Foreskin keratinocyte (primary cell): ENCODE data around the genes CNKSR1 and SH3BGRL3.

- RAMPAGE, total RNA = no peak
These were observed 685 bp downstream of the PDIK1L start for GRCh38 chr1:26111970-26113047.

DNA sequence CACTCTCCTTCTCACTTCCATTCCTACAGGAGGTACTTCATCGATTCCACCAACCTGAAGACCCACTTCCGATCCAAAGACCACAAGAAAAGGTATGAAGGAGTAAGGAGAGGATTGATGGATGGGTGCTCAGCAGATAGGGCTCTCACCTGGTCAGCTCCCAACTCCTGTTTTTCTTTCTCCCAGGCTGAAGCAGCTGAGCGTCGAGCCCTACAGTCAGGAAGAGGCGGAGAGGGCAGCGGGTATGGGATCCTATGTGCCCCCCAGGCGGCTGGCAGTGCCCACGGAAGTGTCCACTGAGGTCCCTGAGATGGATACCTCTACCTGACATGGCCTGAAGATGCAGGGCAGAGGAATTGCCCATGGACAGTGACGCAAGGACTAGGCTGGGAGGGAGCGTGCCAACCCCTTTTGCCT is 689 bp downstream of the ZNF593 start:
- RAMPAGE, total RNA = no peak

DNA sequence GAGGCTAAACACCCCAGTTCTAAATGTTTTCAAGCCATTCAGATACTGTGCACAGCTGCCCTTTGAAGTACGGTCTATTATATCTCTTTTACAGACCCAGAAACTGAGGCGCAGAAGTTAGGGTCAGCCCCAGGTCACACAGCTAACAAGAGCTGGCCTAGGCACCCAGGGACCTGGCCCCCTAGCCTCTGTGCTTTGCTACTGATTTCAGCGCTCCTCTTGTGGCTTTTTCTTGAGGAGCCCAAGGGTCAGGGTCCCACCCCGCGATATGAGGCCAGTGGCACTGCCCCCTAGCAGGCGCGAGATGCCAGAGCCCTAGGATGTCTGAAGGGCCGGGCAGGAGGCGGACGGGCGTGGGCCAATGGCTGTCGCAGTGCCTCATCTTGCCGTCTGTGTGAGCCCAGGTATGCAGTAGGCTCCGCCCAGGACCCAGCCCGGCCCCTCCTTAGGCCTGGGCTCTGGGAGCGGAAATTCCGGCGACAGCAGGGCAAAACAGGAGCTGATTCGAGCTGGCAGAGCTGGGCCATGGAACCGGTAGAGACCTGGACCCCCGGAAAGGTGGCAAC is at the start of gene CNKSR1:
Gene CNKSR1 (plus strand): TSS at position 469 of the 566 bp plus-strand sequence.
- RAMPAGE, total RNA = no peak

DNA sequence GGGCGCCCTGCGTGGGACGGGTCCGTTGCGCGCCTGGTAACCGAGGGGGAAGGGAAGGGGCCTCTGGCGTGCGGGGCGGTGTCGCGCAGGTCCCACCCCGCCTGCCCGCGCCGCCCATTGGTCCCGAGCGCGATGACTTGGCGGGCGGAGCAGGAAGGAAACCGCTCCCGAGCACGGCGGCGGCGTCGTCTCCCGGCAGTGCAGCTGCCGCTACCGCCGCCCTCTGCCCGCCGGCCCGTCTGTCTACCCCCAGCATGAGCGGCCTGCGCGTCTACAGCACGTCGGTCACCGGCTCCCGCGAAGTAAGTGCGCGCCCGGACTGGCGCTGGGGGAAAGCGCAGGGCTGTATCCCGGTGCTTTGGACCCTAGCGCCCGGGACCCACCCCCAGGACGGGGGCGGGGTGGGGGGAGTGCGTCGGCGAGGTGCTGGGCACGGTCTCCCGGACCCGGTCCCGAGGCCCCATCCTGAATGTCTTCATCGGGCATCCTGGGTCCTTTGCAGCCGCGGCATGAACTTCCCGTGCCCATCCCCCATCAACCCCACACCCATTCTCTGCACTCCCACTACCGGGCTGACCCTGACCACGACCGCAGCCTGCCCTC is at the start of gene SH3BGRL3:
Gene SH3BGRL3 (plus strand): TSS at position 185 of the 603 bp plus-strand sequence.
- RAMPAGE, total RNA = start-site peak on the plus strand centred at position 202 of the sequence, 82 bp wide, 4,470 and 3,973 reads in 2 replicates

DNA sequence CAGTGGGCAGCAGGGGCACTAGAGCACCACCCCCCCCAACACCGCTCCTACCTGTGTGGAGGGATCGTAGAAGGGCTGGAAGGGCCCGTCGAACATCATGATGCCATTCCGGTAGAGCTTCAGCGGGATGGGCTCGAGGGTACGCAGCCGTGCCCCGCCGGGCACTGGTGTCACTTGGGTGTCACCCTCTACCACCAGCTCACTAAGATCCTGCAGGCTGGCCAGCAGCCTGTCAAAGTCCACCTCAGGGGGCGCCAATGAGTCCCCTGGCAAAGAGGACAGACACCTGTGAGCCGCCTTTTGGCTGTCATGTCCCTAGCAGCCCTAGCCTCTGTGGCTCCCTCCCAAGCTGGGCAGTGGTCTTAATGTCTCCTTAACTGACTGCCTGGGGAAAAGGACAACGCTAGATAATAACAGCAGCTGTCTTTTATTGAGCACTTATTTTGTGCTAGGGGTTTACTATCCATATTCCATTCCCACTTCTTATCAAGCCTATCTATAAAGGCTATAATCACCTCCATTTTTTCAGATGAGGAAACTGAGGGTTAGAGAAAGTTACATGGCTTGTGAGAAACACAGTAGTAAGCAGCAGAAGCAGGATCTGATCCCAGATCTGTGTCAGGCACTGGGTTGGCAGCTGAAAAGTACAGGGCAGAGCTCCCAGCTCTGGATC is 6.0 kb downstream of the SH3BGRL3 start:
- RAMPAGE, total RNA = no peak

DNA sequence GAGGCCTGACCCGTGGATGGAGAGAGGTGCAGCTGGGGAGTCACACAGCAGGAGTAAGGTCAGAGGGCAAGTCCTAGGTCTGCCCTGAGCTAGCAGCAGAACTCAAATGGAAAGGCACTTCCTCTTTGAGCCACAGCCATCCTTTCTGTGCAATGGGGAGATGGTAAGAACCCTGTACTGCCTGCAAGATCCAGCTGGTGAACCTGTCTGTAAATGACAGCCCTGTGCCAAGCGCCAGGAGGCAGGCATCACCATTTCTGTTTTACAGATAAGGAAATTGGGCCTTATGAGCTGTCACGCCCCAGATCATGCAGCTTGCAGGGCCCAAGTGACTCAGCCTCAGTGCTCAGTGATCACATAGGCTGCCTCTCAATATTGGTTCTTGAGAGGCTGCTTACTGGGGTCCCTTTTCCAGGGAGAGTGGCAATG is 8.7 kb downstream of the SH3BGRL3 start:
- RAMPAGE, total RNA = no peak

- RAMPAGE, total RNA = no peak
These were observed 9.5 kb downstream of the SH3BGRL3 start for GRCh38 chr1:26288985-26290214.

DNA sequence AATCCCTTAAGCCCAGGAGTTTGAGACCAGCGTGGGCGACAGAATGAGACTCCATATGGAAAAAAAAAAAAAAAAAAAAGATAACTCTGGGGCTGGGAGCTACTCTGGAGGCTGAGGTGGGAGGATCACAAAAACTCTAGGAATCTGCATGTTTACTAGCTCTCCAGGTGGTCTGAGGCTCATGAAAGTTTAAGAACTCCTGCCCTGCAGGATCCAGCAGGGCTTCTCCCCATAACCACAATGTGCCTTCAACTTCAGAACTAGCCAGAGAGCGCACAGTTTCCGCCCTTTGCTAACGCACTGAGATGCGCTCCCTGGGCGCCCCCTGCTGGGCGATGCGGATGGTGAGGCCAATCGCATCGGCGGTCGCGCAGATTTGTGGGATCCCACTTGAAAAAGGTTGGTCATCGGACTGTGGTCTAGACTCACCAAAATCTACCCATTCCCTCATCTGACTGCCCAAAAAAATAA is 8.8 kb downstream of the ZNF683 start:
- RAMPAGE, total RNA = no peak

GRCh38 chr1:26477842-26478470 is 5.7 kb downstream of the HMGN2 start:
- RAMPAGE, total RNA = no peak

GRCh38 chr1:26499889-26500780 is 27.9 kb downstream of the HMGN2 start:
- RAMPAGE, total RNA = no peak

GRCh38 chr1:26500781-26501771 is 28.5 kb upstream of the RPS6KA1 start:
- RAMPAGE, total RNA = no peak

DNA sequence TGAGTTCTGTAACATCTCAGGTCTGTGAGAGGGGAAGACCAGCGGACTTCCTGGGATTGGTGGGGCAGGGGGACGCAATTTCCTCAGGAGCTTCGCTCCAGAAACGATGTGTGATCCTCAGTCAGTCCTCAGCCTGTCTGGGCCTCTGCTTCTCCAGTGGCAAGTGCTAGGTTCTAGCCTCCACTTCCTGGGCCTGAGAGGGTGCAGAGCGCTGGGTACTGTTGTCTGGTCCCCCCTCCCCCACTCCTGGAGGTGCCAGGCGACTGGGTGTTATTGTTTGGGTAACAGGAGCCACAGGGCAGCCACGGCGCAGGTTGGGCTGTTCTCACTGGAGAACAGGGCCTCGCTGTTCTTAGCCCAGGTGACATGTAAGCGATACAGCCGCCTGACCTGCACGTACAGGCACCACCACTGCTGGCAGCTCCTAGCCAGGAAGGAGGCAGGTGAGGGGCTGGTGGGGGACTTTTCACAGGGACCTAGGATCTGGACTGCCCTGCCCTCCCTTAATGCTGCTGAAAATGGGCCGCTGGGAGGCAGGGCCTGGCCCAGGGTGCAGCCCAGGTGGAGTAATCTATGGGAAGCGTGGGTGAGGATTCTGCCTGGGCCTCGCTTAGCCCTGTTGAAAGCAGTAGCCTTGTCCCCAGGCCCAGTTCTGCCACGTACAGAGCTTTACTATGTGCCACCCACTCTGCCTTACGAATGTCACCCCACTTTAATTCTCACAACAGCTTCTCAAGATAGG is 2.2 kb downstream of the RPS6KA1 start:
- RAMPAGE, total RNA = no peak

GRCh38 chr1:26705824-26706275 is 10.0 kb downstream of the ARID1A start:
- RAMPAGE, total RNA = no peak

DNA sequence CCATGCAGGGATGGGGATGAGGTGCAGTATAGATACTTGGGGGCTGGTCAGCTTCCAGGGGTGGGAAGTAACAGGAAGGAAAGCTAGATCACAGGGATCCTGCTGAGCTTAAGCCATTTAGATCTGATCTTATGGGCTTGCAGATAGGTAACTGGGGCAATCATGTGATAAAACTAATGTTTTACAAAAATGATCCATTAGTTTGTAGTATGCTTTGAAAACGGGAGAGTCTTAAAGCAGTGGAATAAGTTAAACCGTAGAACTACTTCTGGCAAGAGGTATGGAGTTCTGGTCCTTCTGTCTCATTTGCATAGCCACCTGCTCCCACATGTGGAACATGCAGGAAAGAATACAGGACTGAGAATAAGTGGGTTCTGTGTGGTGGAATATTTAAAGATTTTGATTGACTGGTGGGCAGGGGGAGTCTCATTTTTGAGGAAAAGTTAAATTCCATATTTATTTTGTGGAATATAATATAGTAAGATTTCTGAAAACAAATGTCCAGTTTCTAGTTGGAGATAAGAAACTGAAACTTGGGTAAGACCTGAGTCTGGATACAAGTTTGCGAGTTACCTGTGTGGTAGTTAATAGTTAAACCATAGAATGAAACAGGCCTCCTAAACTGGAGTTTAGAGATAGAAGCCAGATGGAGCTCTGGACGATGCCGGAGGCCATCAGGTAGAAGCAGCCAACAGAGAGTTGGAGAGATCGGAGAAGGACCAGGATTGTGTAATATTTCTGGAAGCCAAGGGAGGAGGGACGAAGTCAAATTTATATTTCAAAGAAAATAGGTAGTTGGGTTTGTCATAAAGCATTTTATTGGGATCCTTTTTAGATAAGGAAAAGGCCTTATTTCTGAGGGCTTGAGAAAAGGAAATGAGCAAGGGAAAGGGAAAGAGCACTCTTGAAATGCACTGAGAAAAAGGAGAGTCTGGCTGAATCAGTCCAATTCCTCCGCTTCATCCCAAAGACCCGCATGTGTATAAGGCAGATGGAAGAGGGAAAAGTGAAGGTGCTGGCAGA is 45.0 kb downstream of the ARID1A start:
- RAMPAGE, total RNA = no peak

DNA sequence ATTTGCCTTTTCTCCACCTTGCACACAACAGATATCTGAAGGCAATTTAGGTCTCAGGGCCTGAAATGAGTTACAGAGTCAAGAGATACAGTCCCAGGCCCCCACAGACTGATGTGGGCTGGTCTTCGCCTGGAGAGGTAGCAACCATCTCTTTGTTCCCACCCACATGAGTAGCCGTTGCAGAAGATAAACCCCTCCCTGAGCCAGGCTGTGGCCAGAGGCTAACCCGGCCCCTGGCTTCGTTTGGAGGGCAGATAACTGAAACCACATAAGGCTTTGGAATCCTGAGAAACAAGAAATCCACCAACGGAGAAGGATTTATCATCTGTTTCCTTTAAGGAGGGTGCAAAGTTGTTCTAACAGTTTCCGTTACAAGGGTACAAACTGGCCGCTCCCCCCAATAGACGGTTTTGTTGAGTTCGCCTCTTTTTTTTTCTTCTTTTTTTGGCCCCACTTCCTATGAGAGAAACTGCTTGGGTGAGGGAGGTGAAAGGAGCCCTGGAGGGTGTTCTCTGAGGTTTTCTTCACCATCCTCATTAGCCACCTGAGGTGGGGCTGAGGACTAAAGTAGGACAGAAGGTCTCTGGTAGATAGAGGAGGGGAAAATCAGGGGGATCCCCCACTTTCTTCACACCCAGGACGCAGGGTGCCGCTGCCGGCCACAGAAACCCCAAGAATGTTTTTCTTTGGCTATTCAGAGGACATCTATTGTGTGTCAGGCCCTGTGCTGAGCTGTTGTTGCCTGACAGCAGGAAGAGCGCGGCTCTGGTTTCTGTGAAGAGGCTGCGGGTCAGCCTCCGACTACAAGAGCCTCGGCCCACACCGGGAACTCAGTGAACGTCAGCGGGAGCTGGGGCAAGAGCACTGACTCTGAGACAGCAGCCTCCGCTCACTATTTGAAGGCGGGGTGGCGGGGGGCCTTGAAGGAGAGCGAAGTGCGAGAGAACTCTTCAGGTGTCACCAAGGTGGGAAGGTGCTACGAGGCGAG is 614 bp upstream of the PIGV start:
- RAMPAGE, total RNA = no peak

DNA sequence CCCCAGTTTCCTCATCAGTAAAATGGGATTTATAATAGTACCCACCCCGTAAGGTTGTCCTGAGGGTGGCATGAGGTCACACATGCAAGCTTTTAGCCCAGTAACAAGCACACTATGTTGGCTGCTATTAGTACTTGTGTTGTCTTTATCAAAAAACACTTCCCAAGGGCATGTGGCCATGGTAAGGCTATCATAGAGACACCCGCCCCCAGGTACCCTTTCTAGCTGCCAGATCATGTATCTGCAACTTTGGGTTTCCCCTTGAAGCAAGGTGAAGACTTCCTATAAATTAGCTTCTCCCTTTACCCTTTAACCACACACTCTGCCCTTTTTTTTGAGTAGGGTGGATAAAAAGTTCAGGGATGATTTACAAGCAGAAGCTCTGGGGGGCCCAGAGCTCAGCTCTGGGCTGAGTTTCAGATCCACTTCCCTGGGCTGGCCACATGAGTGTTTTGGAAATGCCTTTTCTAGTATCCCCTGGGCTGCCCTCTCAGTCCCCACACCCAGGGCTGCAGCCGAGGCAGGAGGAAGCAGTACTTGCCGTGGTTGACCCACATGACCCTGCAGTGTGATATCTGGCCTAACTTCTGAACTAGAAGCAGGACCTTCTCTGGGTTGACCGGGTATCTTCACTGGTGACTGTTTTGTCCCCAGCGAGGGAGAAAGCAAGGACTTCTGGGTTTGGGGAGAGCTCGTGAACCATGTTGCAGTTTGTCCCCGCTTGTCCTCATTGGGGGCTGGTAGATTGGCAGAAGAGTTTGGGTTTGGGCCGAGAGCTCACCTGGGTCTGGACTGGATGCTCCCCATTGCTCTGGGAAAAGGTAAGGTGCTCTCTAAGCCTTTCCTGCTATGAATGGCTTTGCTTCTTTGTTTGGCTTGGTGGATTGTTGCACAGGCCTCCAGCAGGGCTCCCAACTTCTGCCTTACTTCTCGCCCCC is 2.2 kb downstream of the ZDHHC18 start:
- RAMPAGE, total RNA = no peak

- RAMPAGE, total RNA = no peak
These were observed 7.9 kb upstream of the SFN start for GRCh38 chr1:26854960-26855470.

DNA sequence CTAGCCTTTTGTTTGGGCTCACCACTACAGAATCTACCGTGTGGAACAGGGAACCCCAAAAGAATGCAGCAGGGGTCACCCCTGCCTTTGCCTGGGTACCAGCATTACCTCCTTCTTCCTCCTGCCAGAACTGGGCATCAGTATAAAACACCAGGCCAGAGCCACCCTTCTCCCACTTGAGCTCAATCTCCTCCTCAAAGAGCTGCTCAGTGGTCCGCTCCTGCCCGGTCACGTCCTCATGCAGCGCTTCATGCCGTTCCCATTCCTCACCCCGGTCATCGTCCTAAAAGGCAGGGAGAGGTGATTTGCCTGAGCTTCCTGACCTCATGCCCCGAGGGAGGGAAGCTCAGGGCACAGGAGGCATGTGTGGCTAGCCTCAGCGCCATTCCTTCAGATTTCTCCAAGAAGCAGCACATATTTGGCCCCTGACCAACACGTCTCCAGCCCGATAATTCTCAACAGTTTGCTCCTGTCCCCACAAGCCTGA is 4.1 kb upstream of the GPN2 start:
- RAMPAGE, total RNA = no peak

- RAMPAGE, total RNA = no peak
These were observed 2.6 kb downstream of the NR0B2 start for GRCh38 chr1:26911133-26911558.

DNA sequence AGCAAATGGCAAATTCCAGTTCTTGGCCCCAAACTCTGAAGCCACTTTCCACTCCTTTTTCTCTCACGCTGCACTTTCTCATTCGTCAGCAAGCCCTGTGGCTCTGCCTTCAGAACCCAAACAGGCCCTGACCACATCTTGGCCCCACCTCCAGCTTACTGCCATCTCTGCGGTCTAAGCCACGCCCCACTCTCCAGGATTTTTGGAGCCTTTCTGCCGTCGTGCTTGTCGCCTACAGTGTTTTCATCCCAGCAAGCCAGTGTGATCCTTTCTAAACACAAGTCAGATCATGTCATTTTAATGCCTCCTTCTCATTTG is 14.4 kb upstream of the TENT5B start:
- RAMPAGE, total RNA = no peak